H7 (cell line): ENCODE results near the gene PTHLH.

- RAMPAGE, long total RNA, result no peak
Observed at GRCh38 chr12:26939881-26940324, 1.6 kb downstream of the FGFR1OP2 start.

DNA sequence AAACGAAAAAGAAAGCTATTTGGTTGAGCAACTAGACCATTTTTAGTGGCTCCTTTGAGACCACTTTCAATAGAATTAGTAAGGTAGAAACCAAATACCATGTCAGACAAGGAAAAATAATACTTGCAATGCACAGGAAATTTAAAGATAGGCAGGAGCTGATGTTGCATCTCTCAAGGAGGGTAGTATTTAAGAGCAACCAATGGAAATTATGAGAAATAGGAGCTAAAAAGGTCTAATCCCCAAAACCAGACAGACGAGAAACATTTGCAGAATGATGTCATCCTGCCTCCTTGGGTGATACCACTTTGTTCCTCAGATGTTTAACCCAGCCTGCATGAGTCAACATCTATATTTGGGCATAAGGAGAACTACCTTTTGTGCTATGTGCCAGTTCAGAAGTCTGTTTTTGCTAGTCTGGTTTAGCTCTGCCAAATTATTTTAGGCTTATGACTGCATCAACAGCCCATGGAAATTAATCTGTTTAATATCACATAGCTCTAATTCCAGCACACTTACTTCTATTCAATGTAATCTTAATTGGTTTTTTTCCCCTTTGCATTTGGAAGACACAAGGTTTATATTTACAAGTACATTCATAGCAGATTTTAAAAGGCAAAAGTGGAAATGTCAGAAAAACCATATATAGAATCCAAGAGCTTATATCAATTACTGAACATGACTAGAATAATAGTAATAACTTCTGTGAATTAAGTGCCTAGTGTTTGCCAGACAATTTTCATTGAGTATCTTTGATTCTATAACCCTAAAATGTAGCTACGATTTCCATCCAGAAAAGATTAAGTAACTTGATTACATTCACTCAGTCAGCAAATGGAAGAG is 64.2 kb upstream of the STK38L start:
- RAMPAGE, long total RNA, result no peak

DNA sequence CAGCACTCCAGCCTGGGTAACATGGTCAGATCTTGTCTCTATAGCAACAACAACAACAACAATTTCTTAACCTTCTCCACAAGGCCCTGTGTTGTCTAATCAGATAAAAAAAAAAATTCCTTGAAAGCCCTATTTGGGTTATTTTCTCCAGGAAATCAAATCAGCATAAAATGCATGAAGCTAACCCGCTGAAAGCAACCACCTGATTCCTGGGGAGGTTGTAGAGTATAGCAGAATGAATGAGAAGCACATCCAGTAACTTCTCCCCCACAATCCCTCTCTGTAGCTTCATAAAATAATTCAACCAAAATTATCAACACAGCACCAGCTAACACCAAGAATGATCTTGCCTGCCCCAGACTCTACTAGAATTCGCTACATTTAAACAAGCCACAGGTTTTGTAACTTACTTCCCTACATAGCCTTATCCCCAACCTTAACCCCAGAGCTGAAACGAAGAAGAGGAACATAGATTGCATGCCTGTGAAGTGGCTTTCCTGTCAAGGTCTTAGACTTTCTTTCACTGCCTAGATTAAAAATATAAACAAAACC is 6.1 kb upstream of the STK38L start:
- RAMPAGE, long total RNA, result no peak

DNA sequence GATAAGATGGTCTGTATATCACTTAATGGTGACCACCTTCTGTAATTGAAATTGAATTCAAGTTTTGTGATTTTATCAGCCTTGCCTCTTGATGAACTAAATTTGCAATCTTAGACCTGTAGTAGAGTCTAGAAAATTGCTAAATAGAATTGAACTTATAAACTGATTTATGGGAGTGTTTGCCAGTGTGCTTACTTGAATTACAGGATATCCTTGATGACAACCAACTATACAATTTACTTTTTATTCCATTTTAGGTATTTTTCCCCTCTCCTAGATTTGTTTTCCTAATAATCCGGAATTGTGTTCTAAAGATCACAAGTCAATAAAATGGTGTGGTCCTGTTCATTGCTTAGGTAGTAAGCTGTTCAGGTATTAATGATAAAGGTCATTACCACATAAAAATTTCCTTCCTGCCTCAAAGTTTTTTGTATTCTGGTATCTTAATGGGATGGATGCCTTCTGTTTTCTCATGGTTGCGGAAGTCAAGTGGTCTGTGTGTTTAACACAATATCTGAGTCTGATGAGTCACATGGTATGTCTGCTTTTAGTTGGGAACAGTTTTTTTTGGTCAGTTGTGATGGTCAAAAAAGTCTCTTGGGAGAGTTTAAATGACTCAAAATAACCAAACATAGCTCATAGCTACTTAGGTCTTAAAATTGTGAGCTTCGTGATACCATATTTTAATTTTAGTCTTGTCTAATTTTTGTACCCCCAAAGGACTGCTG is 40.5 kb downstream of the STK38L start:
- RAMPAGE, long total RNA, result no peak

DNA sequence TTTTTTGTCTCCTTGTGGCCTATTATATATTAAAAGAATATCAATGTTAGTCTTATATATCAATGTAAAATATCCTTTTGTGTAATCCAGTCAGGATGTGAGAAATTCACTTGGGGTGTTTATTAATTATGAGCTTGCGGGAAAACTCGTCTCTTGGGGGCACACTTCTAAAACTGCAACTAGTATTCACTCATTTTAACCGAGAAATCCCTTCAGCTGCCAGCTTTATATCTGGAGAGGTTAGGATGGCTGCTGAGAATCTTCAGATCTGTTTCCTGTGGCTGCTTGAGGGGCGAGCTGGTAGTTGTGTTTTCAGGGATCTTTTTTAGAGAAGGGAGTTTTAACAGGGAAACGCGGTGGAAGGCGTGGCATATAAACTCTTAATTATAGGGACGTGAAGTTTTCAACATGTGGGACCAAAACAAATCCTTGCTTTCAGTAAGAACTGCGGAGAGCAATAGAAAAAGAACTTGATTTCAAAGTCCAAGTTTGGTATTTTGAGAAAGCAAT is 832 bp downstream of the PPFIBP1 start:
- RAMPAGE, long total RNA, result no peak

DNA sequence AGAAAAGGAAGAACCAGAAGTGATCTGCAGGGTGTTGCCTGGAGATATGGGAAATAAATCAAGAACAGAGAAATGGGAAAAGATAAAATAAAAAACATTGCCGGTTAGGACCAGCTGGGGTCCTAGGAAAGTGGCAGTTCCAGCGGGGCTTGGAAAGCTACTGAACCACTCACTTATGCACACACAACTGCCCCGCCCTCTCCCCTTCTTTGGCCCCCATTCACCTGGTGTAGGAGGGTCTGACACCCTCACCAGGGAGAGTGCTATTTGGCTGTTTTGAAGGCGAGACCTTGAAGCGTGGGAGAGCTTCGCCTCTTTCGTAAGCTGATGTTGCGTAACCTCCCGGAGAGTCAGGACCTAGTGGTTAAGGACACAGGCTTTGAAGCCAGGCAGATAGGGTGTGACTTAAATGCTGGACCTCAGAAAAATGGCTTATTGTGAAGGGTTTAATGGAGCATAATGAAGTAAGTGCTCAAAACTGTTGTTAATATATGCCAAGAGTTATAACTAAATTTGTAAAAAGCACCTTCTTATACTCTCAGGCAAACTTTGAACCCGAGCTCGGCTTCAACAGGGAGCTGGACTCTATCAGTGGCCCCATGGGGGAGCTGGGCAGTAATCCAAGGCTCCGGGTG is 25.7 kb downstream of the PPFIBP1 start:
- RAMPAGE, long total RNA, result no peak

GRCh38 chr12:27595121-27595684 is 71.2 kb downstream of the PPFIBP1 start:
- RAMPAGE, long total RNA, result no peak

- RAMPAGE, long total RNA, result no peak
Observed at GRCh38 chr12:27656405-27656829, 39.8 kb upstream of the REP15 start.

DNA sequence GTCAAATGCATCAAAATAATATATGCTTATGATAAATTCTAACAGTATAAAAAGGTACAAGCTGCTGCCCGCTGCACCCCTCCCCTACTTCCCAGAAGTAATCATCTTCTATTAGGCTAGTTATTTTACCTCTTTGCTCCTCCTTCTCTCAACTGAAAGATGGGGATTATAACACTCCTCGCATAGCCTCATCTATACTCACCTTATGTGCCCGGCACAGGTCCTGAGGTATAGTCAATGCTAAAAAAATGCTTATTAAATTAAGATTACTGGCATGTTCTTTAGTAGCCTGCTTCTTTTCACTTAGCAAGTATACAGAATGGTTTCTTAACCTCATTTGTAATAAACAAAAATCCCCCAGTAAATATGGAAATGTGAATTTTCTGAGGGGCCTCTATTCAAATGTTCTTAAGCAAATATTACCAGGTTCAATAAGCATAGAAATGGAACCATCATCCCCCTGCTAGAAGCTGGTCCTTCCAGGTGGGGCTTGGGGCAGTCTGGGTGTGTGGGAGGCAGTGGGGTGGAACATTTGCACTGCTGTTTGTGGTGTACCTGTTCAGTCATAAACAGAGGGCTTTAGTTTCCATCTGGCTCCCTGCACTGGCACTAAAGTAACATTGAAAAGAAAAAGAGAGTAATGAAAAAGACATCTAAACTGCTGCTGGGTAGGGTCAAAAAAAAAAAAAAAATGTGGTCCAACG is 43.9 kb upstream of the MANSC4 start:
- RAMPAGE, long total RNA, result no peak

GRCh38 chr12:27968930-27969323 is 3.6 kb downstream of the PTHLH start:
- RAMPAGE, long total RNA, result no peak

DNA sequence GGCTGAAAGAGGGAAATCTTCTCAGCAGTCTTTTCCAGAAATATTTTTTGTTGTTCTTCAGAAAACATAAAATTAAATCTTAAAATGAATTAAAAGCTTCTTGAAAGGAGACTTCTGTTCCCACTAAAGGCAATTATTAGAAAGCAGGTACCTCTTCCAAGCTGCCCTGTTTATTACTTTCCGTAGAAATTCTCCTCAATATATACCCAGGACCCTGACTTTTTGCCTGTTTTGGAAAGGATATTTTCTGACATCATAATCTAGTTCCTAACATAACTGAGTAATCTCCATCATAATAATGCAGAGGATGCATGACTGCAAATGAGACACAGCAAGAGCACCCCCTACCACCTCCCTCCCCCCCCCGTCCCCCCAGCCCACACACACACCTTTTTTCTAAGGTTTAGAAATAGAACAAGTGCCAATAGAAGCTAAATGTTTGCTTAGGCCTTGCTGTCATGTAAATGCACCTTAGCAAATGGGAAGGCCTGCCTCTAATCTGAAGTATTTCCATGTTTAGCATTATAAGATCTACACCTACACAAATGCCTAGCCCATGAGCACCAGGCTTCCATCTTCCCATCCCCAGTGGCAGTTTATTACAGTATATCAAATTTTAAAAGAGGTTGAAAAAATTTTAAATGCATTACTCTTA is at the start of gene PTHLH:
TSS of gene PTHLH (minus strand) at position 175 of the 655 bp plus-strand sequence.
- RAMPAGE, long total RNA, result no peak

DNA sequence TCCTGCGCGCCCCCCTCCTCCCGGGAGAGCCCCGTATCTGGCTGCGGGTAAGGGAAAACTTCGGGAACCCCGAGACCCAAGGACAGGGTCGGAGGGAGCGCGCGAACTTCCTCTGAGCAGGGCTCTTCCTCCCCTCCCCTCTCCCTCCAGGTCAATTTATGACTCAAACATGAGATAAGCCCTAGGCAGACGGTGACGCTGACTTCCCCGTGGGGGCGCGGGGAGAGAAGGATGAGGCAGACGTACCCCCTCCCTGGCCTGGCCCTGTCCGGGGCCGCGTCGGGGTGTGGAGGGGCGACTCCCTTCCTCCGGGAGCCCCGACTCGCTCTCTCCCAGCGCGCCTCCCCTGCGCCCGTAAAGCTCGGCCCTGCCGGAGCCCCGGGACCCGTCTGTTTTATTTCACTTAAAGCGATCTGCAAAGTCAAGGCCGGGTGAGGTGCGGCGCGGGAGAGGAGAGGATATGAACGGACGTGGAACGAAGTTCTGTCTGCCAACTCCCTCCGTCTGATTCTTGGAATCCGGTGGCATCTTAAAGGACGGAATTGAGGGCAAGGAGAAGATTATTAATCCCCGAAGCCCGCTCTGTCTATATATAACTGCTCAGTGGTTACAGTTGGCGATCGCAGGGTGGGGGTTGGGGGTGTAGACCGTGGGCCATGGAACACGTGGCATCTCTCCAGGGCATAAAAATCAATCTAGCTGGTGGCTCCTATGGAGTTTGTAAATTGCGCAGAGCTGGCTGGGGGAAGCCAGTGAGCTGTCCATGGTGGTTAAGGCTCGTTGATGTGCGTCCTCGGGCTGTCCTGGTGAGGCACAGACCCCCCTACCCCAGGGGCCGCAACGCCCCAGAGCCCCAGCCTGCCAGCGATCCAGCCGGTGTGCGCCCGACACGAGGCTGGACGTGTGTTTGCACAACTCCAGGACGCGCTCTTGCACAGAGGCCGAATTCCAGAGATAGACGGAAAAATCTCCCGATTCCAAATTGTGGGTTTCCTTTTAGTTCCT is 2.9 kb upstream of the PTHLH start:
- RAMPAGE, long total RNA, result no peak

- RAMPAGE, long total RNA, result no peak
Observed at GRCh38 chr12:28185908-28186290, 4.4 kb upstream of the CCDC91 start.

DNA sequence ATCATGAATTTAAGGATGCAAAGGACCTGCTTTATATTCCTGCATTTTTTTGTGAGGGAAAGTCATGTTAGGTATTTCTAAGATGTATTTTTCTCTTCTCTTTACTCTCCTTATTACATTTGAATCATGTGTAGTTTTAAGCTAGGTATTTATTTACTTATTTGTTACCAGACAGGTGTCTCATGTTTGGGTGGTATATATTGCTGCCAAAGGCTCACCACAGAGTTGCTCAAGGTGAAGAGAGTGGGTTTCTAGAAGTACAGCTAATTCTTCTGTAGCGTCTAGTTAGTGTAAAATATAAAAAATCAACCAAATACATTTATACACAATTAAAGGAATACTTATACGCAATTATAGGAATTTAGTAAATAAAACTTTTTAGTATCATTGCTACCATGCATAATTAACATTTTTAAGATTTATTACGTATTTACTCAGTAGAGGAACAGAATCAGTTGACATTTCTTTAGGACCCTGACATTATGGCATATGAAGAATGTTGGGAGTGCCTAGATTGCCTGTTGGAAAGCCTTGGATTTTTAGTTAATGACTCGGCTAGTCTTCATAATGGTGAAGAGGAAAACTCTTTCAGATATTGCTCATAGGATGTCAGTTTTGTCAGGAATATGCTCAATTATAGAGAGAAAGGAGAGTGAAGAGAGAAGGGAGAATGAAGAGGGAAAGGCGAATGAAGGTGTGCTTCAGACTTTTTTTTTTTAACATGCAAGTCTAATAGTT is 14.4 kb downstream of the CCDC91 start:
- RAMPAGE, long total RNA, result no peak

DNA sequence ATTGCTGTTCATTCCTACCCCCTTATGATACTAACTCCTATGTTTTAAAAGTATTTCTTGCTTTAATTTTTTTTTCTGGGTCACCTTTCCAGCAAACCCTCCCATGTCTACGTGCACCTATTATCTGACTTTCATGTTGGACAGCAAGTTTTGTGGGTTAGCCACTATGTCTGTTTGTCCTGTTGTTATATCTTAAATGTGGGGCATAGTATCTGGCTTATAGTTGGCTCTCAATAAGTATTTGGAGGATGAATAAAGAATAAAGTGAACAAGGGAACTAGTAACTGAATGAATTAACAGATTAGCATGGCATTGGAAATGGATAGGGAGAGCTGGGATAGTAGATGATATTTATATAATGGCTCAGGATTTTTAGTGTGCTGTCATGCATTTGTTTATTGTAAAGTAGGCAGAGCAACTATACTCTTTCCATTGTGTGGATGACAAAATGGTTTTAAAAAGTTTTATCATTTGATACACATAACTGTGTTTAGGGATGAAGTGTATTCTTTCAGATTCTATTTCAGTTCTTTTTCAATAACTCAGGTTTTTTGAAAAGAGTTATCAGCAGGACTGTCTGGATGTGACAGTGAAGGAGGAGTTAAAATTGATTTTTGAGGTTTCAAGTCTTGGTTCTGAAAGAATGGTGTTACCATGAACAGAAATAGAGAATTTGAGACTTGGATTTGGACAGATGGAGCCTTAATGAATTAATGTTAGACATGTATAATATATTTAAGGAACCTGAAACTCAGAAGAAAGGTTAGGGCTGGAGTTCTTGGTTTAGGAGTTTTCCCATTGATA is 70.5 kb downstream of the CCDC91 start:
- RAMPAGE, long total RNA, result no peak

DNA sequence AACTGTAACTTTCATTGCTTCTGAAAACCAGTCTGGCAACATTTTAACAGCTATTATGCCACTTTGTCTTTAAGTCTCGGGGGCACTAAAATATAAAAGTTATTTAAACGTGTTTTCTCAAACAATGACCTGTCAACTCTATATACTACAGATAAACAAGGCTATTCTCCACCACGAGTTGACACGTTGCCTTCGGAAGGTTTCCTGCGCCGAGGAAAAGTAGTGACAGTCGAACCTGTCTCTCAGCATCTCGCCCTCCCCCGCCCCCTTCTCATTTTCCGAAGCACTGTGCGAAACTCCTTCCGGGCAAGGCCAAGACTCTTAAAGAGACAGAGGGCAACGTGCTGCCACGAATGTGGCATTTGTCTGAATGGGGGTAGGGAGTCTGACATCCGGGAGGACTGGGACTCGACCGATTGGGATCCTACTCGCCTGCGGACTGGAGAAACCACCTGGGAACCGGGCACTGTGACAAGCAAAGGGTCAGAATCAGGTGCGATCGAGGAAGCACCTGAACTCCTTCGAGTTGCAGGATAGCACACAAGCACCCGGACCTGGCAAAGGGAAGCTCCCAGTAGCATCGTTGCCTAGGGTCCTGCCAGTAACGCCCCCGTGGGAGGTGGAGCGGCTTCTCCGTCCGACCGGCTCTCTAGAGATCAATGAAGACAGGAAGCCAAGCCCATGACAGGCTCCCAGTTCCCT is 481 bp downstream of the ERGIC2 start:
- RAMPAGE, long total RNA, result no peak

DNA sequence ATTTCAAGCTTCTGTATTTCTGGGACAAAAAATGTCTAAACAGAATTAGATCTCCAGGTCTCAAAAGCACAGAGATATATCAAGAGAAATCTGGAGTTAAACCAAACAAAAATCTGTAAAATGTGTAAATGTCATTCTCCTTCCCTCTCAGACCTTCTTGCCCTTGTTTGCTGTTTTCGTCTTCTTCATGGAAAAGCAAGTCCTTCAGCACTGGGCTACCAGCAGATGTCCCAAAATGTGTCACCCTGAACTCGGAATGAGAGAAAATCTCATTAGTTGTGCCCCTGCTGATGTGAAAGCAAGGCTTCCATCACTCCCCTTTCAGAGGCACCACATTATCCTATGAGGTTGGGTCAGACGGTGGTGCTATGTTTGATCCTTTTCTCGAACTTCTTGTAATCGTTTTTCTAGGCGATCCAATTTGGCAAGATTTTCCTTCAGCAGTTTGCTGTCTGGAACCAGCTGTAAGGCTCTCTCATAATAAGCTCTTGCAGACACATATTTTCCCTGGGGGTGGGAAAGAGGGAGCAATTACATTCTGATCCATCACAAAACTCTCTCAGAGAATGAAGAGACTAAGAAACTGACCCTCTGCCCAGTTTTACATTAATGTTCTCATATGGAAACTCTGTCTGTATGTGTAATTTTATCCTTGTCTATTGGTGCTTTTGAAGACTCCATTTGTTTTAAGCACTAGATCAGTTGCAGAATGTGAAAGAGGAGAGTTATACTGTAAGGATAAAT is 9.2 kb upstream of the OVCH1 start:
- RAMPAGE, long total RNA, result no peak

DNA sequence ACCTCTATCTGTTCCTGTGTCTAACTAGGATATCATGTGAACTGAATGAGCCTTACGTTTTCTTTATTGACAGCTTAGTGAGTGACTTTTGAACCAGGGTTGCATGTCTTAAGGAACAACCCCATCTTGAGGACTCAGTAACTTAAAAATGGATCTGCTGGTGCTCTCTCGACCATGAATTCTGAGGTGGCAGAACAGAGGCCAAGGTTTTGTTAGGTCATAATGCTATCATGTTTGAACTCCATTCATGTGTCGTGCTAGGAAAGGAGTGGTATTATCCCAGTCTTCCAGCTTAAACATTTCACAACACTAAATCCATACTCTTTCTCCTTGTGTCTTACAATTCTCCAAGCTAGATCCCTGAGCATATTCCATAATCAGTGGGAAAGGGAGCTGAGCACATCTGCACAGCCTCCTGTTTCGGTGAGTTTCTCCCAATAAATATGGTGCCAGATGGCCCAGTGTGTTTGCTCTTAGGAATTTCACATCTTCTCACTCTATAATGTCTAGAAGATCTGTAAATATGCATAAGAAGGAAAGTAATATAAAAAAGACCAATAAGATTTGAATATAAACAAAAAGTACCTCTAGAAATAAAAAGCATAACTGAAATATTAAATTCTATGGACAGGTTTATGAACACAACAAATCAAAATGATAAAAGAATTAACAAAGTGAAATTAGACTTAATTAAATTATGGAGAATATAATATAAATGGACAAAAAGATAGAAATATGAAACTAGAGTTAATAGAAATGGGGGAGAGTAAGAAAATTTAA is 63.6 kb downstream of the TMTC1 start:
- RAMPAGE, long total RNA, result no peak

GRCh38 chr12:29784299-29784834 is 625 bp upstream of the TMTC1 start:
- RAMPAGE, long total RNA, result no peak

DNA sequence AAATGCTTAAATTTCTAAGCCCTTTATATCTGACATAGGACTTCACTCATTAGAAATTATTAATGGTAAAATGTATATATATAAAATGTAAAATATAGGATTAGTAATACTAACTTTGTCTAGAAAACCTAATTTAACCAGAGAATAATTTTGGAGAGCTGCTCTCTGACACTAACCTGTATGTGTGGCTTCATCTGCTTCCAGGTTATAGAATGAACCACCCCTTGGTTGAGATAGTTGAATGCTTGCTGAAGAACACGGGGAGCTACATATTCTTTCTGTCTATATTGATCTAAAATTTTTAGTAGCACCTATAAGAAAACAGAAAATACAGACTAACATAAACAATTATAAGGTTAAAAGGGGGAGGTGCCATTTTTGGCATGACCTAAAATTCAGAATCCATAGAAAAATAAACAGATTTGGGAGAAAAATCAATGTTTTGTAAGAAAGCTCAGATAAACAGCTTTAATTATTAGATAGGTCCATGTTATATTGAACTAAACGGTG is 24.8 kb downstream of the IPO8 start:
- RAMPAGE, long total RNA, result no peak